ENCODE measurements around a stretch of chr1.

GRCh38 chr1:26280710-26280969 is 754 bp downstream of the SH3BGRL3 start:
- PRO-cap: no peak

- PRO-cap: no peak
Measured at GRCh38 chr1:26283349-26283791, 3.5 kb downstream of the SH3BGRL3 start.

- PRO-cap: no peak
Measured at GRCh38 chr1:26285409-26285731, 5.5 kb downstream of the SH3BGRL3 start.

- PRO-cap: no peak
Measured at GRCh38 chr1:26290215-26290592, 10.3 kb downstream of the SH3BGRL3 start.

DNA sequence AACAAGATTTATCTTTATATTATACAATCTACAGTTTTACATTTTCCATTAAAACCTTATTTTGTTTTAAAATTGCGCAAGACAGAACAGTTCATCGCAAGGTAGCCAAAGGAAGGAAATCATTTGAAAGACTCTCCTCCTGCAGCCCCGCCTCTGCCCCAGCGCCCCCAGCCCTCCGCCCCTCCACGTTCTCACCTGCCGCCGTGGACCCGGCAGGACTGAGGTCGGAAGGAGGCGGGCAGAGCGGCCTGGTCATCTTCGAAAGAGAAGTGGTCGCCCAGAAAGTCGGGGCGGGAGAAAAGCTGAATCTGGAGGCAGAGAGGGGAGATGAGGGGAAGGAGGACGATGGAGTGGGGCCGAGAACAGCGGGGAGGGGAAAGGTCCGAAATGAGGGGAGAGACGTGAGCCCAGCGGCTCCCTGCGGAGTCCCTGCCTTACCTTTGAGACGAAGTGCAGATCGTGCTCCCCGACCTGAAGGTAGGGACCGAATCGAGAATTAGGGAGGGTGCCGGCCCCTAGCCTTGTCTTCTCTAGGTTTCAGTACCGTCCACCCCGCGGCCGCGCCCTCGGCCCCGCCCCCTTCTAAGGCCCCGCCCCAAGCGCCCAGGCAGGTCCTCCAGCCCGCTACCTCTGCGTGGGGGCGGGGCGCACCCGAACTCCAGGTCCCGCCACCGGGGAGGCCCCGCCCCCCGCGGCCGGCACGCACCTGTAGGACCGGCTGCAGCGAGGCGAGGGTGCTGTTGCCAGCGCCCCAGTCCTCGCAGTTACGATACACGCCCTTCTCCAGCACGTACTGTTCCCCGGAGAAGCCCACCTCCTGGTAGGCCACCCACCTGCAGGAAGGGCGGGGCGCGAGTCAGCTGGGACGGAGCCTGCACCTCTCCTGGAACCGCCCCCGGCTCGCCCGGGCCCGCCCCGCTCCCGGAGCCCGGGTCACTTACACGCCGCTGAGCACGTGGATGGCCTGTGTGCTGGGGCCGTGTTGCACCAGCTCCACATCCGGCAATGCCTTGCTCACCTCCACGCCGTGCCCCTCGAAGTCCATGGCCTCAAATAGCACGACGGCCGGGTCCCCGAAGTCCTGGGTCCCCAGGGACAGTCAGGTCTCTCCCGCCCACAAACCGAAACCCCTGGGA is 17.7 kb downstream of the CRYBG2 start:
- PRO-cap: unidirectional peak, minus-strand start at position 532 of the sequence

DNA sequence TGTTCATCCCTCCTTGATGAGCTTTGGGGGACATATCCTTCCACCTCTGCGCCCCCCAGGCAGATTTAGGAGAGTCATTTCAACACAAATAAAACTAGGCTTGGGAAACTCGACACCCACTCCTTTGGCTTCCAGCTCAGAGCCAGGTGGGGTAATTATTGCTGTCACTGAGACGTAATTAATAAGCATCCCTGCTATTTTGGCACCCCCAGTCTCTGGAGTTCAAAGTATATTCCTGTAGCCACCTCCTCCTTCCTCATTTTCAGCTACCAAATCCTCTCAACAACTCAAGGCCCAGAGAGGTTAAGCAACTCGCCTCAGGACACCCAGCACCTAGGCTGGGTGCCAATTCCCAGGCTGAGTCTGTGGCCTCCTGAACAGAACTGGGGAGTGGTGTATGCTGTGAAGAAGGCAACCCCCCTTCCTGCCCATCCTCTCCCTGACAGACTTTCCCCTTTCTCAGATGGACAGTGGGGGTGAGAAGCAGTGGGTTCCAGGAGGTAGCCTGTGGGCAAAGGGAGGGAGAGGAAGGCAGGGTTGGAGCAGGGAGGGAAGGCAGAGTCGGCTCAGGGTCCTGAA is 482 bp downstream of the CRYBG2 start:
- PRO-cap: no peak

DNA sequence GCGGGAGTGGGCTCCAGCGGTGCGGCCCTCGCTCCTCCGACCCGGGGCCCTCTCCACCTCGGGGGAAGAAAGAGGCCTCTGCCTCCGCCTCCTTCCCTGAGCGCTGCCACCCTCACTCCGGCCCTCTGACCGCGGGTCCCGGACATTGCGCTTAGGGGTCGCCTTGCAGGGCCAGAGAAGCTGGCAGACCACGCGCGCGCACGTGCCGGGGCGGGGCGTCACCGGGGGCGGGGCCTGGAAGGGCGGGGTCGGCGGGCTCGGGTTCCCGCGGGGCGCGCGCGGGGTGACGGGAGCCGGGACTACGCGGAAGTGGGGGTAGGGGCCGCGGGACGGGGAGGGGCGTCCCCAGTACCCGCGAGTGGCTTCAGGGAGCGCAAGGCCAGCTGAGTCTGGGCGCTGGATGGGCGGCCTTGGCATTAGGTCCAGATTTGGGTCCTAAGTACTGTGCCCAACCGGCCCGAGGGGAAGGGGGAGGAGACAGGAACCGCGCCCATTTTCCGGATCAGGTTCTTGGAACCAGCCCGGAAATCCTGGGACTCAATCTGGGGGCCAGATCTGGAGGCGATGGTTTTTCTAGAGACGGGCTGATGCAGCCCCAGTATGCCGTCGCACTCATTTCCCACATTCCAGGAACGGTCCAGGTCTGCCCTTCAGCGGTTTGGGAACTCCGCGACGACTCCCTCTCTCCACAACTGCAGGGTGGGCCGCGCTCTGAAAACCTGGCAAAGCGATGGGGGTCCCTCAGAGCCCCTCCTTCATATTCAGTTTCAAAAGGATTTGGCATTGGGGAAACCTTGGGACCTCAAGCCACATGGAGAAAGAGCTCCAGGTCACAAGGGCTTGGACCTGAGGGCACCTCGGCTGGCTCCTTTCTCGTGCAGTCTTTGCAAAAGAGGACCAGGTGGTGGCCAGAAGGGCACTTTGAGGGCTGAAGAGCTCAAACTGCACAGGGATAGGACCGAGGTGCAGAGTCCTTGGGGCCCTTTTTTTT is 28.5 kb upstream of the RPS6KA1 start:
- PRO-cap: bidirectional peak, plus-strand start at position 363 of the sequence, minus-strand start at position 202 of the sequence

- PRO-cap: no peak
Measured at GRCh38 chr1:26693633-26694275, 2.1 kb upstream of the ARID1A start.

GRCh38 chr1:26743411-26744748 is 43.9 kb upstream of the PIGV start:
- PRO-cap: bidirectional peak, plus-strand start at chr1:26744394, minus-strand start at chr1:26744223

GRCh38 chr1:26752164-26752951 is 35.4 kb upstream of the PIGV start:
- PRO-cap: no peak

GRCh38 chr1:26760748-26761366 is 26.9 kb upstream of the PIGV start:
- PRO-cap: no peak

GRCh38 chr1:26780746-26781320 is 6.9 kb upstream of the PIGV start:
- PRO-cap: no peak

DNA sequence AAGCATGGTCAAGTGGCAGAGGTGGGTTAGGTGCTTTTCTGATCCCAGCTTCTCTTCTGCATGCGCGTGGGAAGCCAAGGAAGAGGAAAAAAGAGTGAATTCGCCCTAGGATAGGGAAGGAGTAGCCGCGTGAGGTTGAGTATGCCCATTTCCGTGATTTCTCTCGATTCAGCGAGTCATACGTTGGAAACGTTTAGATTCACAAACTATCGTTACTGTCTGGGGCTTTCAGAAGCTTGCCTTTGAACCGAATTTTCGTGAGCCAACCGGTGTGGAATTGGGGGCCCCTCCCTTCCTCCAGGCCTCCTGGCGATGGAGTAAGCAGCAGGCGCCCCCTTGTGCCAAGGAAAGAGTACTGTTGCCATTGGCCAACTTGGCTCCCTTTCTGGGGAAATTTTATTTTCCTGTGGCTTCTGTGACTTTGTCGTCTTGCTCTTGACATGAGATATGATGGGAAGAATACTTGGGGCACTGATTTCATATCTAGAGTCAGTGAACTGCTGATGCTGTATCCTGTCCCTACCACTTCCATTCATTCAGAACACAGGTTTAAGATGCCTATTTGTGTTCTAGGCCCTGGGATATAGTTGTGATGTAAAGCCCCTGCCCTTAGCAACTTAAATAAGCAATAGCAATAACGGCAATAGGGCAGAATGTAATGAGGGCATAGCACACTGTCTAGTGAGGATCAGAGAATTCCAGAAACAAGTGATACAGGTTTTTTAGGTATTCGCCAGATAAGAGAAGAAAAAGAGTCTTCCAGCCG is 1.4 kb downstream of the PIGV start:
- PRO-cap: bidirectional peak, plus-strand start at position 269 of the sequence, minus-strand start at position 165 of the sequence

DNA sequence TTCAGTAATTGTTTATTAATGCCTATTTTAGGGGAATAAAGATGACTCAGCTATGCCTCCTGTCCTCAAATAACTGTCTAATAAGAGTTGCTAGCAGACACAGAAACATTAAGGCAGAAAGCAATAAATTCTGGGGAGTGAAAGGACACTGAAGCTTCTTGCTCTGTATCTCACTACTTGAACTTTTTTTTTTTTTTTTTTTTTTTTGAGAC is 12.8 kb downstream of the PIGV start:
- PRO-cap: no peak

GRCh38 chr1:26828375-26829312 is 2.2 kb downstream of the ZDHHC18 start:
- PRO-cap: no peak

- PRO-cap: bidirectional peak, plus-strand start at chr1:26832020, minus-strand start at chr1:26831818
Measured at GRCh38 chr1:26831533-26832284, 5.2 kb downstream of the ZDHHC18 start.

DNA sequence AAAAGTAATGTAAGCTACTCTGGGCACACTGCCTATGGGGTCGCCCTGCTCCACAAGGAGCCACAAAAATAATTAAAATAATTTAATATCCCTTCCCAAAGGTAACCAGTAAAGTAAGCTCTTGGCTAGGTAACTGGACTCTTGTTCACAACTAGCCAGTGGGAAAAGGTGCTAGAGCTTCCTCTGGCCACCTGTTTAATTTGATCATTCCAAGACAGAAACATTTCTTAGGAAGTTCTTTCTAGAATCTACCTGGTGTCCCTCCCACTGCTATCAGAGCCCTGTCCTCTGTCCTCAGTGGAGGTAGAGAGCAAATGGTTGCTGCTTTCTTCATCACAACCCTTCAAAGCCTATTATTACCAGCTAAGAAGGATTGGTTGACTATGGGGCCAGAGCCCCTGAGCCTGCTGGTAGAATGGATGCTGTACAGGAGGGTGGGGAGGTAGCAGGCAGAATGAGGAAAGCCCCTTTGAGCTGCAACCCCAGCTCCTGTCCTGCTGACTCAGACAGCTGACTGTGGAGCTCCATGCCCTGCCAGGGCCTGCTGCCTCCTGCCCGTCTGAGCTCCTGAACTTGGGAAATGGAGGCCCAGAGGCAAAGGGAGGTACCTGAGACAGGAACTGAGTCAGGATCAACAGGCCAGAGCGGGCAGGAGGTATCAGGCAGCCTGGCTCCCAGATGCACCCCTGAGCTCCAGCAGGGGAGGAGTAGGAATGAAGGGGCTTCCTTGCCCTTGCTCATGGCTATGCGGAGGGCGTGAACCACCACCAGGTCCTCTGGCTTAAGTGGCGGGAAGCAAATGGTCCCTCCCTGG is 4.2 kb upstream of the SFN start:
- PRO-cap: no peak

DNA sequence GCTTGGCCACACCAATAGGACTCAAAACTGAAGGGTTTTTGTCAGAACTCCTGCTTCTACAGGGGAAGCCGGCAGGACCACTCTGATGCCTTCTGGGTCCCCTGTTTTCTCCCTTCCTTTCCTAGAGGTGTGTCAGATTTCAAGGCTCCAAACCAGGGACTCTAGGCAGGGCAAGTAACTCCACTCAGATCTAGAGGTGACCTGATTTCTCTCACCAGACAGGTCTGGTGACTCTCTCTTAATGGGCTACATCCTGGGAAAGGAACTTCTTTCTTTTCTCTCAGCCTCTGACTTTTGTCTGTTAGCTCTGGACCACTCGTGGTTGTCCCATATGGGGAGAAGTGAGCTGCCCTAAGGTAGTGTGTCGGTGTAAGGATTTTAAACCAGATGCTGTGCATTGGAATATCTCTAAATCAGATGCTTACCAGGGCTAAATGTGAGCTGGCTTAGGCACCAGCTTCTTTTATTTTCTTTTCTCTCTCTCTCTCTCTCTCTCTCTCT is 4.9 kb downstream of the SFN start:
- PRO-cap: no peak

GRCh38 chr1:26941247-26941783 is 19.0 kb downstream of the KDF1 start:
- PRO-cap: no peak

GRCh38 chr1:27113841-27114518 is 40.9 kb downstream of the SLC9A1 start:
- PRO-cap: no peak

Data from vermiform appendix (tissue), 1 donor.